Peyer's patch (tissue), 4 donors: ENCODE results near the genes TTBK2, TGM7 and HYPK.

DNA sequence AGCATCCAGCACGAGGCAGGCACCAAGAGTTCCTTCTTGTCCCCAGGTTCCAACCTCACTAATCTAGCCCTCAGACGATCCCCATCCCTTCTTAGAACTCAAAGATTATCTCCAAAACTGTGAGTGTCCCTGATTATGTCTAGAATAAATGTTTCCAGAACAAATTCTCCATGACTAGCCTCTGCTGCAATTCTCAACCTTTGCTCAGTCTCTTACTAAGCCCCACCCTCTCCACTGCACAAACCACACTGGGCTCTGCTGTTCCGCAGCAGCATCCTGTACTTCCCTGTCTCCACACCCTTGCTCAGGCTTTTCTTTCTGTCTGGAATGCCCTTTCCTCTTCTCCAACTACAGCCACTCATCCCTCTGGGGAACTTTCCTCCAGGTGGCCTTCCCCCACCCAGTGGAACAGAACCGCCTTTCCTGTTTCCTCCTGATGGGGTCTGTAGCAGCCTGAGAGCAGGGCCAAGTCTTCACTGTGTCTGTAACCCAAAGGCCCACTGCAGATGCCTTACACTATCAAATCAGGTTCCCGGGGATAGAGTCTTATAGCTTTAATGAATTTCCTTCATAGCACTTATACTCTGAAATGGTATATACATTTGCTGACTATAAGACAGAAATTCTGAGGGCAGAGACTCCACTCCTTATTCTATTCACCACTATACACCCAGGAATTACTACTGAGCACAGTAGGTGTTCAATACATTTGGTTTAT lies 32.8 kb upstream of the SPTBN5 start:
- PRO-cap: bidirectional peak, plus-strand start at position 281 of the sequence, minus-strand start at position 214 of the sequence
- RAMPAGE, long total RNA, 4 experiments: no peak in any of the 4 experiments

GRCh38 chr15:41937606-41938083 lies 34.7 kb downstream of the EHD4 start:
- PRO-cap: no peak
- RAMPAGE, long total RNA, 4 experiments: no peak in any of the 4 experiments

DNA sequence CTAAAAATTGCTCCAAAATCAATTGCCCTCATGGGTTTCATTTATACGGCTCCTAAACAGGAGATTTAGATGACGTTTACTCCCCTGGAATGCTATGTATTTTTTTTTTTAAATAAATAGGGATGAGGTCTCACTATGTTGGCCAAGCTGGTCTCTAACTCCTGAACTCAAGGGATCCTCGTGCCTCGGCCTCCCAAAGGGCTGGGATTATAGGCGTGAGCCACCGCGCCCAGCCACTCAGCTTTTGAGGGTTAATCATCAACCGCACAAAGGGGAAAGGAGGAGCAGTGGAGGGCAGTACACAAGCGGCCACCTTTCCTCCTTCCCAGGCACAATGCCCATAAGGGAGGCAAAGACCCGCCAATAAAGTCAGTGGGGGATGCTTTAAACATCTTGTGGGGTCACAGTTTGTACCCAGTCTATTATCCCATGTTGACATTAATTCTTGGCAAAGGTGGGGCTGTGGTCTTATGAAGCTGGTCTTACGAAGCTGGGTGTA lies 32.4 kb downstream of the EHD4 start:
- PRO-cap: no peak
- RAMPAGE, long total RNA, 4 experiments: no peak in any of the 4 experiments

- PRO-cap: no peak
- RAMPAGE, long total RNA, 4 experiments: no peak in any of the 4 experiments
Measured at GRCh38 chr15:42082983-42083260, 11.4 kb downstream of the PLA2G4D start.

DNA sequence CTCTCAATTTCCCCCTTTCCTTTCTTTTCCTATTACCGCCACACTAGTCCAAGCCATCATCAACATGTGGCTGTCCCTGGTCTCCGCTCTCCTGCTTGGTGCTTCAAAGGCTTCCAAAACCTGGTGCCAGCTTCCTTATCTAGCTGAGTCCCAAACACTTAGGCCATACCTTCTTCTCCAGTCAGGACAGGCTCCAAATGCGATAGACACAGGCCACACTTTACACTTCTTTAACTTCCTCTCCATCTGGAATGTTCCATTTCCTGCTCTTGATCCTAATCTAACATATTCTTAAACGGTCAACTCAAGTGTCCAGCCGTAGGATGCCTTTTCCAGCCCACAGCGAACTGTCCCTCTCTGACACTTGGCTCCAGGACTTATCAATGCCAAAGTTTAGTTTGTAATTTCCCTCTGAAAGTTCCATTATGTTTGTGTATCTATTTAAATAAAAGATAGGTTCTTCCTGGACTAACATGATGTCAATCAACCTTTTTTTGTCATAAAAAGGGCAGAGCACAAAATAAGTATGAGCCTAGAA lies 19.2 kb upstream of the PLA2G4F start:
- PRO-cap: no peak
- RAMPAGE, long total RNA, 4 experiments: start-site peak on the minus strand in 1 of 4 experiments, centred at position 258 of the sequence, 17 reads per replicate

DNA sequence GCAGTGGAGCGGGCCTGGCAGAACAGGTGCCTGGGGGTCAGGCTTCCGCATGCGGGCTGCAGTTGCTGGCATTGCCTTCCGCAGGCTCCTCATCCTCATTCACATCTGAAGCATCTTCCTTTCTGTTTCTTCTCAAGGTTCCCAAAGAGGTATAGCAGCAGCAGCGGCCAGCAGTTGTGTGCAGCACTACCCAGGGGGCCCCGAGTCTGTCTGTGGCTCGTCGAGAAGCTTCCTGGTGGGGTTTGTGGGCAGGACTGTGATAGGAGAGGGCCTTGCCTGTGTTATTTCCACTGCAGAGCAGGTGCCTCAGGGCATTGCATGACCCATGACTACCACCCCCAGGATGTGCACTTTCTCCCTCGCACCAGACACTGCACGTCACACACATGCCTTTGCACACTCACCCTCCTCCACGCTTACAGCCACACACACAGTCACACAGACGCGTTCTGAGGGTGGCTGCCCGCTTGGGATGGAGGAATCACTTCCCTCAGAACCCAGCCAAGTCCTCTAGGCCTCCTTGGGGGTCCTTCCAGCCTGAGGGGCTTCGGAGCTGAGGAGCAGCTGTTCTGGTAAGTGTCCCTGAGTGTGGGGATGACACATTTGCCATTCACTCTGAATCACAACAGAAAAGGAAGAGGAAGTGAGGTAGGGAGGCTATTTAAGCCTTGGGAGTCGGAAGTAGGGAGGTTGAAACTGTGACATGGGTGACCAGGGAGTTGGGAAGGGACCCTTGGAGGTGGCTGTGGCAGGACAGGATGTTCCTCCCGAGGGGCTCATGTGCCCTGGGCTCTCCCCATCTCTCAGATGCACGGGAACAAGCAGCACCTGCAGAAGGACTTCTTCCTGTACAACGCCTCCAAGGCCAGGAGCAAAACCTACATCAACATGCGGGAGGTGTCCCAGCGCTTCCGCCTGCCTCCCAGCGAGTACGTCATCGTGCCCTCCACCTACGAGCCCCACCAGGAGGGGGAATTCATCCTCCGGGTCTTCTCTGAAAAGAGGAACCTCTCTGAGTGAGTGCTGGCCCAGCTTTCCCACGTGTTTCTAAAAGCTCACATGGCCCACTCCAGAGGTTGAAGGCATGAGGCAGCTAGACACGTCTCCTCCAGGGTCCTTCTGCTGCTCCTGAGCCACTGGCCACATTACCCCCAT lies 43.1 kb downstream of the CAPN3 start:
- PRO-cap: no peak
- RAMPAGE, long total RNA, 4 experiments: start-site peak on the plus strand in 1 of 4 experiments, centred at position 621 of the sequence, 49 reads per replicate

DNA sequence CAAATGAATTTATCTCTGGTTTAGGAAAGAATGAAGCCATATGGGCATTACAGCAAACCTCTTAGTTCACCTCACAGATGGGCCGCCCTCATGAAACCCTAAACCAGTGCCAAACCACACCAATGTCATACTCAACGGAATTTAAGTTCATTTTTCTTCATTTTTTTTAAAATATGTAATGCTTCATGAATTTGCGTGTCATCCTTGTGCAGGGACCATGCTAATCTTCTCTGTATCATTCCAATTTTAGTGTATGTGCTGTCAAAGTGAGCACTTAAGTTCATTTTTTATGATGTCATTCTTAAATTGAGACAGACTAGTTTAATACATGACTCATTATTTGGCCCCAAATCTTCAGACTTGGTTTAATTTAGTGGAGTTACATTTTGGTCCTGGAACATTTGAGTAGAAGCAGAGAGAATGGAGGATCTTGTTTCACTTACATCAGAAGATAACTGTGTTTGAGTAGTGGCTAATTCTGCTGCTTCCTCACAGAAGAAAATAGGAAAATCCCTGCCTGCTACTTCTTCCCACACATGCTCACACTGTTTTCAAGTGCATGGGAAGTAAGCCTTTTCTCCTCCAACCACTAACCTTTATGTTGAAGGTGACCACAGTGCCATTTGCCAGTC lies 63.4 kb downstream of the ZNF106 start:
- PRO-cap: no peak
- RAMPAGE, long total RNA, 4 experiments: no peak in any of the 4 experiments

DNA sequence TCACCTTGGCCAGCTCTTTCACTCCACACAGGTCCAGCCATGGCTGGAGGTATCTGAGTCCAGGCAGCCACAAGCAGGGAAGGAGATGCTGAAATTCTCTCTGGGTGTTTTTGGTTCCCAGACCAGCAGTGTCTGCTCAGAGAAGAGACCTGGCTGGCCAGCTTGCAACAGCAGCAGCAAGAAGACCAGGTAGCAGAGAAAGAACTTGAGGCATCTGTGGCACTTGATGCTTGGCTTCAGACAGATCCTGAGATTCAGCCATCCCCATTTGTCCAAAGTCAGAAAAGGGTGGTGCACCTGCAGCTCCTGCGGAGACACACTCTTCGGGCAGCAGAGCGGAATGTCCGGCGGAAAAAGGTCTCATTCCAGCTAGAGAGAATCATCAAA lies 55.0 kb downstream of the CDAN1 start:
- PRO-cap: no peak
- RAMPAGE, long total RNA, 4 experiments: no peak in any of the 4 experiments

- PRO-cap: no peak
- RAMPAGE, long total RNA, 4 experiments: start-site peak on the minus strand in 1 of 4 experiments, at chr15:42731195-42731664 at its widest, 5 to 7 reads per replicate
Measured at GRCh38 chr15:42731032-42731782, 5.7 kb downstream of the CDAN1 start.

DNA sequence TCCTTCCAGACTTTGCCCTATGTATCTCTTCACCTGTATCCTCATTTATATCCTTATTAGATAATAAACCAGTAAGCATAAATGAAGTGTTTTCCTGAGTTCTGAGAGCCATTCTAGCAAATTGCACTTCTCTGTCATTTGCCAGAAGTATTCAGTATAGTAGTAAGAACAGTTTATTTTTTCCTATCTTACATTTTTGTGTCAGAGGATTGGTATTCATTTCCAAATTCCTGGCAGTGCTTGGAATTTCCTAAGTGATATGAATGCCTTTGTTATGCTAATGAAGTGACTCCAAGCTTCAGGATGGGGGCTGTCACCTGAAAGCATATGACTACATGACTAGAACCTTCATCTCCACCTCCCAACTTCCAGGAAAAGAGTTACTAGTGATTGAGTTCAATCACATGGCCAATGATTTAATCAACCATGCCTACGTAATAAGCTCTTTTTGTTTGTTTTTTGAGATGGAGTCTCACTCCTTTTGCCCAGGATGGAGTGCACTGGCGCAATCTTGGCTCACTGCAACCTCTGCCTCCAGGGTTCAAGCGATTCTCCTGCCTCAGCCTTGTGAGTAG lies 30.1 kb downstream of the TTBK2 start:
- PRO-cap: no peak
- RAMPAGE, long total RNA, 4 experiments: no peak in any of the 4 experiments

- PRO-cap: bidirectional peak, plus-strand start at chr15:42921141, minus-strand start at chr15:42920807
- RAMPAGE, long total RNA, 4 experiments: start-site peak on the minus strand in 2 of 4 experiments, at chr15:42920544-42920872 at its widest, 6 to 8 reads per replicate
Measured at GRCh38 chr15:42920119-42920939, at the start of gene TTBK2. Gene TTBK2, minus strand, starts transcription at chr15:42920778.

- PRO-cap: no peak
- RAMPAGE, long total RNA, 4 experiments: no peak in any of the 4 experiments
Measured at GRCh38 chr15:42921224-42922143, 906 bp upstream of the TTBK2 start.

- PRO-cap: no peak
- RAMPAGE, long total RNA, 4 experiments: no peak in any of the 4 experiments
Measured at GRCh38 chr15:43176689-43177207, 8.5 kb upstream of the CCNDBP1 start.

- PRO-cap: no peak
- RAMPAGE, long total RNA, 4 experiments: no peak in any of the 4 experiments
Measured at GRCh38 chr15:43301959-43302535, at the start of gene TGM7. Gene TGM7, minus strand, starts transcription at chr15:43302255.

DNA sequence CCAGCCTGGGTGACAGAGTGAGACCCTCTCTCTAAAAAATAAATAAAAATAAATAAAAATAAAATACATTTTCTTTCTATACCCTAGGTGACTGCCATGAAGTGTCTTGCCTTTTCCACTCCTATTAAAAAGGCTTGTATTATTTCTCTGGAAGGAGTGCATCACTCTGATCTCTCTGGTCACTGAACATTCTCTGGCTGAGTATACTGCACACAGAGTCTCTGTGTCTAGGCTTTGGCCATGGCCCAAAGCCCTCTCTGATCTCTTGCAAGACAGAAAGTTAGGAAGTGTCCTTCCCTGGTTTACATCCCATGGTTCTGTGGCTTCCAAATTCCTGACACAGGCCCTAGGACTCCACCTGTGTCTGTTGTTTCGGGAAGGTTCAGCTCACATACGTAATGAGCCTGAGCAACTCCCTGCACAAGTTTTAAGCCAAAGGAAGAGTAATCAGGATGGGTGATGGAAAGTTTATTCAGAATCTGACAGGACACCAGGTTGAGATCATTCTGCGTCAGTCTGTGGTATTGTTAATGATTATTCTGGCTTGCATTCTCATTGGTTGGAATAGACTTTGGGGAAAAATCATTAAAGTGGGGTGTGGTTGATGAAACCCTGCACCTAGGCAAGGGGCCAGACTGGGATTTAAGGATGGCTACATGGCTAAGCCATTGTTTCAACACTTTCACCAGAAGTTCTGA lies 14.0 kb upstream of the TGM7 start:
- PRO-cap: no peak
- RAMPAGE, long total RNA, 4 experiments: no peak in any of the 4 experiments

DNA sequence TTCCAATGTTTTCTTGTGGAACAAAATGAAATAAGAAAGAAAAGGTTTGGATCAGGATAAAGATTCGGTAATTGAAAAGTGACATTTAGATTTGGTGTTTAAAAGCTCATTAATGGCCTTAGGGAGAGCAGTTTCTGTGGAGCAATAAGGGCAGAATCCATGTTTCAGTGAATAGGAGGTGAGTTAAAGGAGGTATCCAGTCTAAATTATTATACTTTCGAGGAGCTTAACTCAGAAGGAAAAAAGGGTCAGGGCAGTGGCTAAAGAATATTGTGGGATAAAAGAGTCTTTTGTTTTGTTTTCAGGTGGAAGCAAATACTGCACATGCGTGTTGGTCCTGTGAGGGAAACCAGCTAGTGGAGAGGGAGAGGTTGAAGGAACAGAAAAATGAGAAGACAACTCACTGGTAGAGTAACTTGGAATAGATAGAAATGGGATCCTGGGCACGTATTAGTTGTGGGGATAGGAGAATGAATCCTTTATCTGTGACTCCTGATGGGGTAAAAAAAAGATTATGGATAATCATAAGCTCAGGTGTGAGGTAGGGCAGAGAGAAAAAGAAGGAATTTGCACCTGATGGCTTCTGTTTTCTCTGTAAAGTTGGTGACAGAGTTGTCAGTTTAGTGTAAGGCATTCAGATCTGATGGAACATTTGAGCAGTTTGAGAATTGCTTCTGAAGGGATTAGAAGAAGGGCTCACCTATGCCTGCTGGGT lies 1.3 kb downstream of the ADAL start:
- PRO-cap: no peak
- RAMPAGE, long total RNA, 4 experiments: no peak in any of the 4 experiments

DNA sequence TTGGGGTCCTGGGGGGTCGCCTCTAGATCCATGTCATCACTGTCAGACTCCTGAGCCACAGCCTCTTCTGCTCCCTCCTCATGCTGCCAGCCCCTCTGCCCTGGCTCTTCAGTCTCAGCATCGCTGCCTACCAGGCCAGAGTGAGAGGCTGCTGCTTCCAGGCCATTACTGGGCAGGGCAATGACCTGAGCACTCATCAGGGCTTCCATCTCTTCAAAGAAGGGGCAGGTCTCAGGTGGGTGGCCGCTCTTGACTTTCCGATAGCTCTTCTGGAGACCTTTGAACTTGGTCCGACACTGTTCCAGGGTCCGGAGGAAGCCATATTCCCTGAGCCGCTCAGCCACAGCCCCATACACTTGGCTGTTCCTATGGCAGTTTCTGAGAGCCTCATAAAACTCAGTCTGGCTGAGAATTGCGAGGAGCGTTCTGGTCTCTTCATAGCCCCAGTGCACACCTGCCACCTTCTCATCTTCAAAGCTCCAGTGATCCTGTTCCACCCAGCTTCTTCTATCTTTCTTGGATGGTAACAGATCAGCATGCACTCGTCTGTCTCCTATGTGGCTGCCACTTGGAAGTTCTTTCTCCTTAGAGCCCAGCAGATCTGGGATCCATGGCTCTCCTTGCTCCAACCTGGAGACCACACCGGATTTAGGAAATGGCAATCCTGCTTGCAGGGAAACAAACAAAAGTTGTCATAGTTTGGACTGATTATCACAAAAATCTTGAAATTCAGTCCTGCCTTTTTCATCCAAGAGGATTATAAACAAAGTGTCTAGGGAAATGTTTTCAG lies 4.5 kb downstream of the ZSCAN29 start:
- PRO-cap: no peak
- RAMPAGE, long total RNA, 4 experiments: no peak in any of the 4 experiments

GRCh38 chr15:43518270-43518917 lies 986 bp downstream of the MAP1A start:
- PRO-cap: no peak
- RAMPAGE, long total RNA, 4 experiments: no peak in any of the 4 experiments

- PRO-cap: bidirectional peak, plus-strand start at chr15:43800623, minus-strand start at chr15:43800499
- RAMPAGE, long total RNA, 4 experiments: start-site peak on the plus strand in 4 of 4 experiments, at chr15:43800572-43800710 at its widest, 98 to 591 reads per replicate
Measured at GRCh38 chr15:43800184-43800781, at the start of gene HYPK. Gene HYPK, plus strand, starts transcription at chr15:43800599.

DNA sequence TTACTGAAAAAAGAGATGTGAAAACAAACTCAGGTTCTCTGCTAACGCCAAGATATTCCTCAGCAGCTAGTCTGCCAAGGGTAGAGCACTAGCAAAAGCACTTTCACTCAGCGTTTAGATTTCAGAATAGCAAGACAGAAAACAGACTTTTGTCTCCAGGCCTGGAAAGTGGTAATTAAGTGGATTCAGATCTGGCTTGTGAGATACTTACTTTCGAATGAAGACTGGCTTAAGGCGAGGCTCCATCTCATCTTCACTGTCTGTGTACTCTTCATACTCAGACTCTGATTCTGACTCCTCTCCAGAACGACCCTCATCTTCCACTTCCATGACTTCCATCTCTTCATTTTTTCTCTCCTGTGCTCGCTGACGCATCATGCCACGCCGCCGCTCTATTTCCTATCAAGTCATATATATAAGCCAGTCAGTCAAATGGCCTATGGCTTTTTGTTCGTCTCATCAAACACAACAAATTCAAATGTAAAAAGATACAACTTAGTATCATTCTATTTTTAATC lies 10.1 kb downstream of the MFAP1 start:
- PRO-cap: no peak
- RAMPAGE, long total RNA, 4 experiments: start-site peak on the minus strand in 2 of 4 experiments, centred at positions 236 to 251 of the sequence, 12 to 20 reads per replicate